ENCODE results near the genes SEL1L3, TBC1D19 and STIM2.

GRCh38 chr4:24320881-24321618 lies 263.3 kb downstream of the DHX15 start:
- RRBS: no CpG with 5 or more reads among the region's 14 CpGs

GRCh38 chr4:24794388-24795261 lies 748 bp upstream of the SOD3 start:
- RRBS: no CpG with 5 or more reads among the region's 23 CpGs

DNA sequence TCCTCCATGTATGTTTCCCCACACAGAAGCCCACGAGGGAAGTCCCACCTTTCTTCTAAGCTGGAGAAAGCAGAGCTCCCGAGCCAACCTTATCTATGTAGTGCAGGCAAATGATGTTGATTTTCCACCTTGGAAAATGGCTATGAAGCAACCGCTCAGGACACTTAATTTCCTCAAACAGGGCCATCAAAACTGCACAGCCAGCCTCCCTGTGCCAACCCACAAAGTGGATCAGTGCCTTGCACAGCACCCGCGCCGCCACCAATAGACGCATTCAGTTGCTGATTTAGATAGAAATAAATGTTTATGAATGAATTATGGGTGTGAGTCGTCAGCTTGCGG lies 46.9 kb downstream of the SOD3 start:
- RRBS: no CpG with 5 or more reads among the region's 9 CpGs

- RRBS: no CpG with 5 or more reads among the region's 2 CpGs
These were observed 5.4 kb downstream of the SEPSECS start for GRCh38 chr4:25154952-25155151.

DNA sequence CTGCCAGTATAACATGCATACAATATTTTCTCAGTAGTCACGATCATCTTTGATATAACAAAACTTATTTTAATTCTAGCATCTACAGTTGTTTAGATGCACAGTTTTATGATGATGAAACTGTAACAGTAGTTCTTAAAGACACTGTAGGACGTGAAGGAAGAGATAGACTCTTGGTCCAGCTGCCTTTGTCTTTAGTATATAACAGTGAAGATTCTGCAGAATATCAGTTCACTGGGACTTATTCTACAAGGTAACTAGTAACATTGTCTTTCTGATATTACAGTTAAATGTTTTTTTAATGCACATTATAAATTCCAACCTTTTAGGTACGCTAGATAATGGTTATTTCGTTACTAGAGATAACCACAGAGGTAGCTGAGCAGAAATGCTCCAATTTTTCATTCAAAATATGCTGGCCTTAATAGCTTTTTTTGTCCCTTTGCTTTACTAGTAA lies 39.3 kb downstream of the ANAPC4 start:
- RRBS: no CpG with 5 or more reads among the region's 4 CpGs

DNA sequence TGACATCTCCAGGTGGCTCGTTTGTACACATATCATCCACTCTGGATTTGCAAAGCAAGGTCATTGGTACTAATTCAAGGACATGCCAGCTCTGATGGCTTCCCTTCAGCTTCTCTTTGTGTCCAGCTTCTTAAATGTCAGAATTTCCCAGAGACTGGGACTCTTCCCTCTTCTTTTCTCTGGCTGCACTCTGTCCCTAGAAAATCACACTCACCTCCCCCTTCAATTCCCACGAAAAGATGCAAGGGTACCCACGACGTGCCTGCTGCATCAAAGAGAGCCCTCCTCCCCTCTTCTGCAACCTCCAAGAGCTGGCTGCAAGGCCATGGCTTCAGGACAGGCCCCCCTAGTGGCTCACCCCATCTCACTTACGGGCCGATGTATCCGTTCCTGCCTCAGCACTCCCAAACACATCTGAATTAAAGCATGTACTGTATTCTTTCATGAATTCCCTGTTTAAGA lies 42.7 kb downstream of the SEL1L3 start:
- RRBS: no CpG with 5 or more reads among the region's 7 CpGs

GRCh38 chr4:25862646-25863405 lies at the start of gene SEL1L3:
SEL1L3 (minus strand) TSS chr4:25862988.
- RRBS: 2% methylated on average over 60 of the region's 87 CpGs

GRCh38 chr4:25938815-25939394 lies 24.9 kb downstream of the SMIM20 start:
- RRBS: no CpG with 5 or more reads among the region's 6 CpGs

DNA sequence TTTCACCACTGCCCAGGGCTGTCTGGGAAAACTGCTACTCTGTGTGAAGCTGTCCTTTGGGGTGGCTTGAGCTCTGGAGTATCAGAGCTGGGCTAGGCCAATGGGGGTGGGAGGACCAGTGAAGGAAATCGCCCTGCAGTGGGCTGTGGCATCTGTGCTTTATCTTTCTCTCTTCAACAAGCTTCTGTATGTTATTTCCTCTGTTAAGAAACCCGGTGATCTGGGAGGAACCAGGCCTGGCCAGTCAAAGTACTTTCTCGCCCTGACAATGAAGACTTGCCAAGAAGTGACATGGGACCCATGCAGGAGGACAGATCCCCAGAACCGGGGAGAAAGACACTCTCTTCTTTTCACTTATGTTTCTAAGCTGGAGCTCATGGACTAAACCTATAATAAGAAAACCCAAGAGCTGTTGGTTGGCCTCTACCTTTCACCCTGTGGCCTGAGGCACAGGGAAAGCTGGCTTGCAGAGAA lies 87.5 kb downstream of the SMIM20 start:
- RRBS: 60% methylated on average over 1 of the region's 4 CpGs

DNA sequence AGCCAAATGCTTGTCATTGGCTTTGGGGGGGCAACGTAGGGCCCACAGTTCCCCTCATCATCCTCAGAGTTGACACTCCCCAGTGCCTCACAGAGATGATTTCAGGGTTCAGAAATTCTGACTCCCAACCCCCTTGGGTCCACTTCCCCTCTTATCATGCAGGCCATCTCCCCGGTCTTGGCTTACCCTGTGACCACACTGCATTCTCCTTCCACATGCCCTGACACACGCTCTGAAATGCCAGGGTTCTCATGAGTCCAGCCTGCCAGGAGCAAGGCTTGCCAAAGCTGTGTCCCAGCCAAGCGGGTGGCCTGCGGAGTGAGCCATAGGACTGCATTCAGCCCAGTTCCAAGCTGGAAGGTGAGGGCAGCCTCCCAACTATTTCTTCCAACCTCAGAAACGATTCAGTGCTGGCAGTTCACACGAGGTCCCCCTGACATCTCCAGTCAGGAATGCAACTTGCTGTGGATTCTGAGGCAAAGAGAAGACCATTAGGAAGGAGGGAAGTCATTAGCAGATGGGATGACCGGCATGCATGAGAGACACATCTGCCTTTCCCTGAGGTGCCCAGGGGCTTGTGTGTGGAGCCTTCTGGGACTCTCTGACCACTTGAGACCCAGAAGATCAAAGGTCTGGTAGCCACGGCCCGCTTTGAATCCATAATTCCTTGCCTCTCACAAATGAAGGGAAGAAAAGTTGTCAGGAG lies 101.3 kb downstream of the SMIM20 start:
- RRBS: no CpG with 5 or more reads among the region's 10 CpGs

- RRBS: no CpG with 5 or more reads among the region's 5 CpGs
These were observed 160.4 kb downstream of the SMIM20 start for GRCh38 chr4:26074413-26074783.

GRCh38 chr4:26174943-26175666 lies 145.7 kb upstream of the RBPJ start:
- RRBS: no CpG with 5 or more reads among the region's 11 CpGs

- RRBS: no CpG with 5 or more reads among the region's 38 CpGs
These were observed at the start of gene TBC1D19 for GRCh38 chr4:26583413-26584209. TBC1D19 (plus strand) TSS chr4:26584084.

DNA sequence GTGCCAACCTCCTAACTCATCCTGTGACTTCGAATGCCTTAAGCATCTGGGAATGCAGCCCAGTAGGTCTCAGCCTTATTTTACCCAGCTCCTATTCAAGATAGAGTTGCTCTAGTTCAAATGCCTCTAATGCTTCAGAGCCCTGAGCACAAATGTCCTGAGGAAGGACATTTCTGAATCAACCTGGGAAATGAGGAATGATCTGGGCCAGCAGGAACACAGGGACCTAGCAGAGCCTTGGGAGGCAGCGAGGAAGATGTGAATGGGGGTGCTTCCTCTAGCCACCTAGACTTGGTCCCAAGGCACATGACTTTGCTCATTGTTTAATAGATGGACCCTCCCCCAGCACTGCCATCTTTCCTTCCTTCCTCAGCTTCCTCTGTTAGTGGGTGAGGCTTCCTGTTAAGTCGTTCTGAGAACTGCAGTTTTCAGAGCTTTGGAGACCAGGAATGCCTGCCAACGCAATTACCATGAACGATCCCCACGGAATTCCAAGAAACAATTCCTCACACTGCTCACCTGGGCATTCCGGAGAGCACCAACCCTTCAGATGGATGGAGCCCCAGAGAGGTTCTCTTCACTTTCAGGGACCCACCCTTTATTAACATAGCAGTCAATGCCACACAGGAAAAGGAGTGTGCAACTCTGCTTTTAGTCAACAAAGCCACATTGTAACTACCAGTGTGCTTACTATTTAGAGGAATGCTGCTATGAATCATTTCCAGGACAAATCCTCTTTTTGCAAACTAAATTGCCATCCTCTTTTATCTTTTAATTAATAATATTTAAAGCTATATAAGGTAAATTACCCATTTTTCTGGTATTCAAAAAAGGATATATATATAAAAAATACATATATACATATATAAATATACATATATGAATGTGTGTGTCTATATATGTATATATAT lies 48.5 kb upstream of the STIM2 start:
- RRBS: no CpG with 5 or more reads among the region's 7 CpGs

GRCh38 chr4:26838052-26838600 lies 22.5 kb upstream of the STIM2 start:
- RRBS: no CpG with 5 or more reads among the region's 5 CpGs

DNA sequence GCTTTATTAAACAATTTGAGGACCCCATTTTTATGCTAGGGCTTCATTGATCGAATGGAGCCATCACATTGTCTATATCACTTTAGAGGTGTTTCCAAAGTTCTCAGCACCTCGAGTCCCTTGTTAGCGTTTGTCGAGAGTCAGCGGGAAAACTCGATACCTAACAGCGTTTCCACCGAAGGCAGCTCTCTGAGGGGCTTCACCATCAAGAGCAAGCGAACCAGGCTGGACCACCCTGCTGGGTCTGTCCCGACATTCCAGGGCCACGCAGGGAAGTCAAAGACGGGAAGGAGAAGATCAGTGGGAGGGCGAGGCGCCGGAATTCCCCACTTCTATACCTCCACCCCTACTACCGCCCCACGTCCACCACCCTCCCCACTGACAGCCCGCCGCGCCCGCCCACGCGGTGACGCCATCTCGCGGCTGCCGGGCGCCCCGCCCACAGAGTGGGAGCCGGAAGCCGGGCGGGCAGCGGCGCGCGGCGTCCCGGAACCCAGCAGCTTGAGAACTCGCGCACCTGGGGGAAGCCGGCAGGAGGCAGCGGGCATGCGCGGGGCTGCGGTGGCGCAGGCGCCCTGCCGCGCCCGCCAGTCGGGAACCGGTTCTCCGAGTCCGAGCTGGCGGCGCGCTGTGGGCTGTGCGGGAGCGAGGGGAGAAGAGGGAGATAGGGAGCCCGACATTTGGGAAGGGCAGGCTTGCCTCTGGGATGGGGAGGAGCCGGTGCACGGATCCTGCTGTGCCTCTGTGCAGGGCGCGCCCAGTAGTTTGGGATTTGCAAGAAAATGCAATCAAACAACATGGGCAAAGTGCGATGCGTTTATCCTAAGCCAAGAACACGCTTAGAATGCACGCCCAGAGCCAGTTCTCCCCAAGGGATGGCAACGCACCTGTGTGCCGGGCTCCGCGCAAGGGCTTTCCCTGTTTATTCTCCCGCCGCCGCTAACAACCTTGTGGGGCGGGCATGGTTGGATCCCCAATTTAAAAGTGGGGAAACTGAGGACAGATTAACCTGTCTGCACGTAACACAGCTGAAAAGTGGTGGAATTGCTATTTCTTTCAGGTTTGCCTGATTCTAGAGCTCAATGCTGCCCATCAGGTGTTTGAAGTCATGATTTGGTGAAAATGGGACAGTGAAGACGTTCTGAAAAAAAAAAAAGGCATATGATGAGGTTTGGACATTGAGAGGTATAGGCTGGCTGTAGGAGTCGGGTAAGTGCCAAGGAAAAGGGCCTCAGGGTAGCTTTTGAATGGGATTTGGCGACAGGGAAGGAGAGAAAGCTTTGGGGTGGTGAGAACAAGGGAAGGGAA lies 3.0 kb upstream of the STIM2 start:
- RRBS: under 1% methylated on average over 12 of the region's 80 CpGs

DNA sequence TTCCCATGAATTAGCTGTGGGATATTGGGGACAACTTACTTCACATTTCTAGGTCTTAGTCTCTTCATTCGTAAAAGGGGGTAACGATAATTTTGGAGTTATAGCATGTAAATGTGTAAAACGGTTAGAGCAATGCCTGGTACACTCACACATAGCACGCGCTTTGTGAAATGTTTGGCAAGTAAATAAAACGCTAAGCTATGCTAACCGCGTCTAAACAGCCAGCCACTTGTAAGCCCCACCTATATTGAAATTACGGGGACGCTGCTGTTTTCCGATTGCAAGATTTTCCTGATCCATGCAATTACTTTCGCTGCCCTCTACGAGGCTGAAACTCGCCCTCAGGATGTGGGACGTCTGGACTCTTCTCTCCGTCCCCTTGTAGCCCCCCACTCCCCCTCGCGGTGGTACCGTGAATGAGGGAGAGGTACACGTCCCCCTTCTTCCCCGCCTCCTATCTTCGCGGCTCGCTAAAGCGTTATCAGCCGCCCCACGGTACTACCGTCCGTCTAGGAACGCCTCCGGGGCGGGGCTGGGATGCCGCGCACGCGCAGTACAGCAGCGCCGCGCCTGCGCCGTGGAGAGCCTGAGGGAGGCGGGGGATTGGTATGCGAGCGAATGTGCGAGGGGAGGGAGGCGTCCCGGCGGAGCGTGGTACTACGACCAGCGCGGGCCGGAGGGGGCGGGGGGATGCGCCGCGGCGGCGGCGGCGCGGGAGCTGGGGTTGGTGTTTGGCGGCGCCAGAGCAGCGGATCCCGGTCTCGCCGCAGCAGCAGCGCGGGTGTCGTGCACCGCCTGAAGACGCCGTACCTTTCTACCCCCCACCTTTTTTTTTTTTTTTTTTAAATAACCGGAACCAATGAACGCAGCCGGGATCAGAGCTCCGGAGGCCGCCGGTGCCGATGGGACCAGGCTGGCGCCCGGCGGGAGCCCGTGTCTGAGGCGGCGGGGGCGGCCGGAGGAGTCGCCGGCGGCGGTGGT lies at the start of gene STIM2:
STIM2 (plus strand) TSS at position 743 of the 981 bp plus-strand sequence.
- RRBS: 2% methylated on average over 24 of the region's 93 CpGs

DNA sequence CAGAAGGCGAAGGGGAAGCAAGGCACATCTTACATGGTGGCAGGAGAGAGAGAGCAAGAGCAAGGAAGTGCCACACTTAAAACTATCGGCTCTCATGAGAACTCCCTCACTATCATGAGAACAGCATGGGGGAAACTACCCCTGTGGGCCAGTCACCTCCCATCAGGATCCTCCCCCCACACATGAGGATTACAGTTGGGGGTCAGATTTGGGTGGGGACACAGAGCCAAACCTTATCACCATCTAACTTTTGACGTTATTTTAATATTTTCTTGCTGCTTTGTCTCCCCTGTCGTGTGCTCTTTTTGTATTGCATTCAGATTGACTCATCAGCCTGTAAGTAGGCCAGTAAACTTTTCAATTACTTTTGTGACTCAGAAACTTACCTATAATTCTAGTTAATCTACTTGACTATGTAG lies 18.1 kb downstream of the STIM2 start:
- RRBS: no CpG with 5 or more reads among the region's 4 CpGs

GRCh38 chr4:27008523-27009202 lies 148.0 kb downstream of the STIM2 start:
- RRBS: no CpG with 5 or more reads among the region's 5 CpGs

Measured in choroid plexus epithelial cell (primary cell).